Aortic smooth muscle cell (primary cell): ENCODE data around the gene RPRD1B.

GRCh38 chr20:37179927-37180492, 880 bp downstream of the RPN2 start:
- RRBS, result no CpG with 5 or more reads among the region's 8 CpGs

- RRBS, result no CpG with 5 or more reads among the region's 16 CpGs
These were observed 11.9 kb downstream of the MANBAL start for GRCh38 chr20:37300951-37302093.

DNA sequence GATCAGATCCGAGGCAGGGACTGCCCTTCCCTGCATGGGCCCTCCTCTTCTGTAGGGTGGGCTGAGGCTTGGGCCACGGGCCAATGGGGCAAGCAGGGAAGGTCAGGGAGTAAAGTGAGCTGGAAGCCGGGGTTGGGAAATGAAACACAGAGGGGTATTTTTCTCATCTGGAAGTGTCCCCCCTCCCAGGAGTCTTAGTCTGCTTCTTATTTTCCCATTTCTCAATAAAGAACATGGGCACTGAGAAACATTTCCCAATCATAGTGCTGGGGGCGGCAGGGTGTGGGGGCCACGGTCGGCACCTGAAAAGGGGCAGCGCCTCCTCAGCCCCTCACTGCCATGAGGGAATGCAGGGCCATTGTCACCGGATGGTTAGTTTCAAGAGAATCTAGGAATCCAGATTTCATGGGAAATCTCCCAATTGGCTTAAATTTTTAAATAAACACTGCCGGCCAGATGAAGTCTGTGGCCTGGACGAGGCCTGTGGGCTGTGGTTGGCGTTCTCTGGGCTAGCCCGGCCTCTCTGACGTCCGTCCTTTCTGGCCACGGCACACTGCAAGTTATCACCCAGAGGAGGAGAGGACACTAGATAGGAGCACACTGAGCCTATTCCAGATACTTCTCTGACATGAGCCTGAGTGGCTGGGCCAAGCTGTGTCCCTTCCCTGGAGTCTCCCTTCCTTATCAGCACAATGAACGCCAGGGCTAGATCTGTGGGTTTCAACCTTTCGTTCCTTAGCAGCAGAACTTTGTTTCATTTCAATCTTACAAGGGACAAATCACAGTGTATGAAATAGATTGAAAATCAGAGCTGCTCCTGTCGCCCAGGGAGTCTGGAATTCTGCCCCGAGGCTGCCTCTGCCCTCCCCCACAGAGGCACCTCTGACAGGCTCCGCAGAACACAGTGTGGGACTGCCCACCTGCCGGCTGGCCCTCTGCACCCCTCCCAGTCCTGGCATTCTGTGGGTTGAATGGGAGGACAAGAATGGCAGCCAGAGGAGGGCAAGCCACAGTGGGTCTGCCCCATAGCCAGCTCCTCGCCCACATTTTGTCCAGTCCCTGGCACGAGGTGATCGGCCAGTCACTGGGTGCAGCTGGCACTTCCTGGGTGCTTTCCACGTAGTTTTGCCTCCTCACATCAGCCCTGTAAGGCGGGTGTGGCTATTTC, 25.7 kb downstream of the MANBAL start:
- RRBS, result 6% methylated on average over 5 of the region's 26 CpGs

- RRBS, result no CpG with 5 or more reads among the region's 11 CpGs
These were observed 10.4 kb downstream of the SRC start for GRCh38 chr20:37356141-37356856.

DNA sequence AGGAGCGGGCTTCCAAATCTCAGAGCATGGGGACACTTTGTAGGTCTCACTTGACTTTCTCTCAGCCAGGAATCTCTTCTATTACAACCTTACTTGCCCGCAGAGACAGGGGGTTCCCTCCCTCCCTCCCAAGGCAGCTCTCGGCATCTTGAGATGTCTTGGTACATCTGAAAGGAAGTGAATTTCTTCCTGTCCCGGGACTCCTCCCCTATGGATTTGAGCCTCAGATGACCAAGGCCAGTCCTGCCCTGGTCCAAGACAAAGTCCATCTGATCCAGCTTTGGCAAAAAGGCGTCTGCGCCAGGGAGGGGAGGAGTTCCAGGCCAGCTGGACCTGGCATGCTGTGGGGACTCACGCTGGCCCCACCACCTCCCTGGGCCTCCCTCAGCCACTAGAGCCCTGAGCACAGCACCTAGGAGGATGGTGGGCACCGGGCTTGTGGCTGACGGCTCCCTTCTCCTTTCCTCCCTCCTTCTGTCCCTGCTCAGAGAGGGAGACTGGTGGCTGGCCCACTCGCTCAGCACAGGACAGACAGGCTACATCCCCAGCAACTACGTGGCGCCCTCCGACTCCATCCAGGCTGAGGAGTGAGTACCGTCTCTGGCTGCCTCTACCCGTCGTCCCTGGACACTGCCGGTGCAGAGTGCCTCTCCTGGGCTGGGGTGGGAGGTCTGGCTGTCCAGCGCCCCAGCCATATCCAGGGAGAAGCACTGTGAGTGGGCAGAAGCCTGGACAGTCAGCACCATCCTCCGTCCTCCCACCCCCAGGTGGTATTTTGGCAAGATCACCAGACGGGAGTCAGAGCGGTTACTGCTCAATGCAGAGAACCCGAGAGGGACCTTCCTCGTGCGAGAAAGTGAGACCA, 47.7 kb downstream of the SRC start:
- RRBS, result 29% methylated on average over 1 of the region's 24 CpGs

GRCh38 chr20:37412170-37412632, 66.3 kb downstream of the SRC start:
- RRBS, result no CpG with 5 or more reads among the region's 14 CpGs

DNA sequence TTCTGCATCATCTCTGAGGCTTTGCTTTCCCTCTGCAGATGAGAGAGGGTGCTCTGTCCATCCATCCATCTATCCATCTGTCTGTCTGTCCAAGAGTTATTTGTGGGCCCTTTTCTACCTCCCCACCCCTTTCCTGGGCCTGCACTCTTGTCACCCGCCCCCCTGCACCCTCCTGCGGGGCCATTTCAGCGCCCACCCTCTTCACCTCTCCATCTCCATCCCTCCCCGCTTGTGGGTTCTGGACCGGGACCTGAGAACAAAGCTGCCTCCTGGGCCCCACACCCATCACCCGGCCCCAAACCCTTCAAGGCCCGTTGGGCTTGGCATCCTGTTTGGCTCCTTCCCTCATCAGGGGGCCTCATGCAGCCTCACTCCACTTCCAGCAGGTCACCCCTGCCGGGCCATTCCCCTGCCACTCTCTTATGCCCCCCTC, 67.3 kb downstream of the SRC start:
- RRBS, result 69% methylated on average over 4 of the region's 8 CpGs

- RRBS, result no CpG with 5 or more reads among the region's 2 CpGs
These were observed 14.4 kb upstream of the NNAT start for GRCh38 chr20:37506697-37507097.

GRCh38 chr20:37510453-37511659, 10.2 kb upstream of the NNAT start:
- RRBS, result no CpG with 5 or more reads among the region's 7 CpGs

GRCh38 chr20:37710838-37711487, 17.1 kb downstream of the CTNNBL1 start:
- RRBS, result no CpG with 5 or more reads among the region's 4 CpGs

- RRBS, result no CpG with 5 or more reads among the region's 9 CpGs
These were observed 44.4 kb downstream of the TTI1 start for GRCh38 chr20:37988765-37989370.

DNA sequence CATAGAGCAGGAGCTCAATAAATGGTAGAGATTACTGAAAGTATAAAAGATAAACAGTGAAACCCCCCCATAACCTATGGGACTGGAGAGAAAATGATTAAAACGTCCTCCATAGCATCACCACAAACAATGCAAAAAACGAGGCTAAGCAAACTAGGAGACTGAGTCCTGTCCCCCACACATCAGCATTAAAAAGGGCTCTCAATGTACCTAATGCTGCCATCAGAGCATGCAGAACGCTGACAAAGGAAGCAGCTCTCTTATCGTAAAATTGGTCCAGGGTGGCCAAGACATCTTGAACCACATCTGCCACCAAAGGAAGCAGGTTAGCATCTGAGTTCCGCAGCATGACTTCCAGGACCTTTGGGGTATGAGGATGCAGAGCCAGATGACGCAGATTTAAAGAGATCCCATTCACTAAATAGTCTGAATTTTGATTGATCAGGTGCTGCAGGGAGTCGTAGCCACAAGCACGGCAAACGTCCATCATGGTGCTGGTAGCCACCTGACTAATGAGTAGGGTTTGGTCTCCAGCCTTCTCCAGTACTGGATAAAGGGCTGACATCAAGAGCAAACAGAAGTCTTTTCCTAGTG, 21.9 kb downstream of the TTI1 start:
- RRBS, result no CpG with 5 or more reads among the region's 9 CpGs

- RRBS, result 1% methylated on average over 20 of the region's 75 CpGs
These were observed at the start of gene RPRD1B for GRCh38 chr20:38033317-38034296. Gene RPRD1B, plus strand, starts transcription at chr20:38033746.

- RRBS, result no CpG with 5 or more reads among the region's 5 CpGs
These were observed 35.8 kb downstream of the RPRD1B start for GRCh38 chr20:38069249-38069847.

DNA sequence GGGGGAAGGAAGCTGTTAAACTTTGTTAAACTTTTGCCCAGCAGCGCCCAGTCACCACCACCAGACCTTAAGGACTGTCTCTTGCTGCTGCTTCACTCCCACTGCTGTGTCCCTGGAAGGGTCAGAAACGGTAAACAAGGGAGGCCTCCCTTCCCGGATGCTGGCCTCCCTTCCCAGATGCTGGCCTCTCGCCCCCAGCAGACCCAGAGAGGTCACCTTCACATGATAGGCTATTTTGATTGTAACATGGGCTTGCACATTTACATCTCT, 61.8 kb downstream of the RPRD1B start:
- RRBS, result no CpG with 5 or more reads among the region's 4 CpGs

- RRBS, result no CpG with 5 or more reads among the region's 4 CpGs
These were observed 56.1 kb downstream of the TGM2 start for GRCh38 chr20:38108766-38109520.

- RRBS, result no CpG with 5 or more reads among the region's 2 CpGs
These were observed 2.3 kb upstream of the LBP start for GRCh38 chr20:38343785-38344480.

GRCh38 chr20:38347650-38347917, 1.3 kb downstream of the LBP start:
- RRBS, result no CpG with 5 or more reads among the region's 2 CpGs

- RRBS, result no CpG with 5 or more reads among the region's 2 CpGs
These were observed 12.4 kb upstream of the RALGAPB start for GRCh38 chr20:38460231-38460593.

- RRBS, result no CpG with 5 or more reads among the region's 6 CpGs
These were observed 768 bp upstream of the RALGAPB start for GRCh38 chr20:38471822-38472328.